ENCODE measurements around the genes CLDN22, RWDD4 and IRF2.

DNA sequence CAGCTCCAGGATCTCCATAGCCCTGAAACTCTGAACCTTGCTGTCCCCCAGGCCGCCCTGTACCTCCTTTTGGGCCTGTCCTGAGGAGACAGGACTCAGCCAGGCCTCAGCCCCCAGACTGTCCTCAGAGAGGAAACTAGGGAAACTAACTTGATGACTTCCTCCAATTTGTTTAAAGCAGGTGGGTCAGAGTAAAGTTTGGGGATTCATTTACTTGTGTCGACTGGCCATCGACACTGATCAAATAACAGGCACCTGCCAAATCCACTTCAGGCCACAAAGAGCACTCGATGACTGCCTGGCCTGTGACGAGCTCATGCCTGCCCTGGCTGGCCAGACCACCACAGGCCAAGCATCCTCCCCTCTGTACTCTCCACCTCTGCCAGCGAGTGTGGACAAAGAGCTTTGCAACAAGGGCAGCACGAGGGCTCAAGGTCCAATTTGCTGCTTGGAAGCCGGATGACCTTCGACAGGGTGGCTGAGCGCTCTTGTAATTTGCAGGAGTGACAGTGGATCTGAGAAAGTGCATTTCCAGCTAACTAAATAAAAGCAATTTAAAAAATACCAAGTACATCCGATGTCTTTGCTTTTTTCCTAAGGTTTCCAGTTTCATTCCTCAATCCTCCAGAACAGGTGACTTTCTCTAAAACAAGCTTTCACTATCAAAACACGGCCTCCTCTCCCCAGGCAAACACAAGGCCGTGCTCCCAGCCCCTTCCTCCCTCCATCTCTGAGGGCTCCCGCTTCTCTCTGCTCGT lies 19.1 kb downstream of the DCTD start:
- RAMPAGE, long total RNA: no peak
- RRBS, 2 experiments: no CpG with 5 or more reads among the region's 15 CpGs
CAGE:
- cytosol, long polyA minus RNA: no peak
- cytosol, long polyA plus RNA: no peak
- long polyA plus RNA: no peak
- nucleolus, long total RNA: no peak
- nucleus, long polyA plus RNA: no peak
- nucleus, long total RNA: no peak

GRCh38 chr4:183118591-183119331 lies 19.7 kb downstream of the WWC2 start:
- RAMPAGE, long total RNA: no peak
- RRBS, 2 experiments: no CpG with 5 or more reads among the region's 5 CpGs
CAGE:
- cytosol, long polyA minus RNA: no peak
- cytosol, long polyA plus RNA: no peak
- long polyA plus RNA: no peak
- nucleolus, long total RNA: no peak
- nucleus, long polyA plus RNA: no peak
- nucleus, long total RNA: no peak

DNA sequence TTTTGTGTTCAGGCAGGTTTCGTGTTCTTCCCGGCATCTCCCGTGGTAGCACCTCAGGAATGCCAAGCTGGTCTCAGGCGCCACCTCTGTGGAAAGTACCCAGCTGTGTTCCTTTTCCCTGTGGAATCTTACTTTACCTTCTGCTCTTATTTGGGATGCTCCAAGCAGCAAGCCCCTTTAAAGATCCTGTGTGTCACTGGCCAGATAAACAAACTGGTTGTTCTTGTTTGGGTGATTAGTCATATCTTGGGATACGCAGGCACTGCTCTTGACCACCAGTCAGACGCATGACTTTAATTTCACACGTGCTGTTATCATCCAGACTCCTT lies 79.0 kb downstream of the CLDN22 start:
- RAMPAGE, long total RNA: no peak
- RRBS, 2 experiments: no CpG with 5 or more reads among the region's 7 CpGs
CAGE:
- cytosol, long polyA minus RNA: no peak
- cytosol, long polyA plus RNA: no peak
- long polyA plus RNA: no peak
- nucleolus, long total RNA: no peak
- nucleus, long polyA plus RNA: no peak
- nucleus, long total RNA: no peak

GRCh38 chr4:183248549-183249118 lies 71.4 kb downstream of the CLDN22 start:
- RAMPAGE, long total RNA: no peak
- RRBS, 2 experiments: no CpG with 5 or more reads among the region's 4 CpGs
CAGE:
- cytosol, long polyA minus RNA: no peak
- cytosol, long polyA plus RNA: no peak
- long polyA plus RNA: no peak
- nucleolus, long total RNA: no peak
- nucleus, long polyA plus RNA: no peak
- nucleus, long total RNA: no peak

DNA sequence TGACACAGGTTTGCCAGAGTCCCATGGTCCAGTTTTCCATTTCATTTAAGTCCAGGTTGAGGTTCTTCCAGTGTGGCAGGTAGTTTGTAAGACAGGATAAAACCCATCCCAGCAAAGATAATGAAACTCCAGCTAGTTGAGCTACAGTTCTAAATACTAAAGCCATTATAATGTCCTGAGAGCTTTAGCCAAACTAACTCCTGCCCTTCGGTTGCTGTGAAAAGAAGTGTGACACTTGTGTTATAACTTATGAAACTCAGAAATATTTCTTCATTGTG lies at the start of gene CLDN22:
Gene CLDN22, minus strand, starts transcription at position 224 of the 278 bp plus-strand sequence.
- RAMPAGE, long total RNA: no peak
- RRBS, 2 experiments: no CpG with 5 or more reads among the region's 1 CpG
CAGE:
- cytosol, long polyA minus RNA: no peak
- cytosol, long polyA plus RNA: no peak
- long polyA plus RNA: no peak
- nucleolus, long total RNA: no peak
- nucleus, long polyA plus RNA: no peak
- nucleus, long total RNA: no peak

- RAMPAGE, long total RNA: no peak
- RRBS, 2 experiments: no CpG with 5 or more reads among the region's 9 CpGs
CAGE:
- cytosol, long polyA minus RNA: no peak
- cytosol, long polyA plus RNA: no peak
- long polyA plus RNA: no peak
- nucleolus, long total RNA: no peak
- nucleus, long polyA plus RNA: no peak
- nucleus, long total RNA: no peak
These were observed 5.7 kb downstream of the ING2 start for GRCh38 chr4:183510357-183511079.

GRCh38 chr4:183618388-183619002 lies 40.5 kb downstream of the RWDD4 start:
- RAMPAGE, long total RNA: no peak
- RRBS, 2 experiments: 83% methylated on average over 4 of the region's 12 CpGs; no CpG with 5 or more reads in 1 of the 2 experiments
CAGE:
- cytosol, long polyA minus RNA: no peak
- cytosol, long polyA plus RNA: no peak
- long polyA plus RNA: no peak
- nucleolus, long total RNA: no peak
- nucleus, long polyA plus RNA: no peak
- nucleus, long total RNA: no peak

DNA sequence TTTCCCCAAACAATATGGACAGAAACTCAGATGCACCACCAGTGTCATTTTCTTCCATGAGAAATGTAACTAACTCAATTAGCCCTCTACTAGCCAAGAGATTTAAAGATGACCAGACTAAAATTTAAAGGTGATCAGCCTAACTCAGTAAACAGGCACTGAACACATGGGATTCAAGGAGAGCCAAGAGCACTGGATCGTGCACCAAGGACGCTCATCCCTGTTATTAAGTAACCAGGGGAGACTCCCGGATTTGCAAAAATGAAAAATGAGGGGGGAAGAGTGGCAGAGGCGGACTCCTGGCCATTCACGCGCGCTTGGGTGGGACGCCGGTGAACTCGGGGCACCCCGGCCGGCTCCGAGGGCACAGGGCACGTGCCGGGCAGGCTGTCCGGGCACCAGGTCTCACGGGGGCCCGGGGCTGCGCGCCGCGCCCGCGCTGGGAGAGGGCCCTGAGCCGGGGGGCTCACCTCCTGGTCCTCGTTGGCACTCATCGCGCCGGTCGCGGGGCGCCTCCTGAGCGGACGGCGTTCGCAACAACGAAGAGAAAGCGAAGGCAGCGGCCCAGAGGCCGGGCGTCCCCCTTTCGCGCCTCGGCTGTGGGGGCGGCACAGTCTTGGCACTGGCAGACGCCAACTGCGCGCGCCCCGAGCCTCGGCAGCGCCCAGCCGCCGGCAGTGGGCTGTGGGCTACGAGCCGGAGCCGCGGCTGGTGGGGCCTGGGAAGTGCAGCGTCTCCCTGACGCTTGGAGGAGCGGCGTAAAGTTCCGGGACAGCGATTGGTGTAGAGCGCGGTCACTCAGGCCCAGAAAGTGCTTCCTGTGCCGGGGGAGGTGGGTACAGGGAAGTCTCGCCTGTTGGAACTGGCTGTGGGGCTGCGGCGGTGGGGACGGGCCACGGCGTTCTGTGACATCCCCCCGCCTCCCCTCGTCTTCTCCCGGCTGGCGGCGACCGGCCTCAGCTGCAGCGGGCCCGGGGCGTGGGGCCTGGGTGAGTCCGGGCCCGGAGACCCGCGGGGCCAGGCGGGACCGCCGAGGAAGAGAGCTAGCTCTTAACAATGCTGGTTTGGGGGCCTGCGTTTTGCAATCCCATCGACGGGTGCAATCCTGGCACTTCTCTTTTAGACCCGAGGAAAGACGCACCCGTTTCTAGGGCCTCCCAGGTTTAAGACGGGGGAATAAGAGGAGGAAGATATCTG lies at the start of gene RWDD4:
Gene RWDD4, minus strand, starts transcription at position 727 of the 1,197 bp plus-strand sequence.
- RAMPAGE, long total RNA: start-site peak on the minus strand centred at position 688 of the sequence, 45 bp wide, 92 and 330 reads in 2 replicates; start-site peak on the plus strand centred at position 887 of the sequence, 104 bp wide, 570 and 471 reads in 2 replicates
- RRBS, 2 experiments: 1 to 2% methylated on average over 30 to 34 of the region's 96 CpGs
CAGE:
- cytosol, long polyA minus RNA: start-site peak on the minus strand centred at position 741 of the sequence, 55 bp wide, 73 reads; start-site peak on the plus strand centred at position 834 of the sequence, 40 bp wide, 43 reads
- cytosol, long polyA plus RNA: no peak
- long polyA plus RNA: start-site peak on the minus strand centred at position 732 of the sequence, 24 bp wide, 37 and 26 reads in 2 replicates; start-site peak on the plus strand centred at position 888 of the sequence, 162 bp wide, 83 and 91 reads in 2 replicates
- nucleolus, long total RNA: start-site peak on the plus strand centred at position 877 of the sequence, 112 bp wide, 178 reads
- nucleus, long polyA plus RNA: no peak
- nucleus, long total RNA: no peak

DNA sequence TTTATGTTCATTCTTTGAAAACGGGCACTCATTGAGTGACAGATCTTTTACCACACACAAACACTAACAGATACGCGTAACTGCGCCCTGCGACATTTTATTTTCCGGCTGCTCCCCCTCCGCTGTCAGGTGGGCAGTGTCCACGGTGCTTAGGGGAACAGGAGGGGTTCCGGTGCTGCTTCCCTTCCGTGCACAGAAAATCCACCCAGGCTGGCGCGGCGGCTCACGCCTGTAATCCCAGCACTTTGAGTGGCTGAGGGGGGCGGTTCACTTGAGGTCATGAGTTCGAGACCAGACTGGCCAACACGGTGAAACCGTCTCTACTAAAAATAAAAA lies 62.6 kb downstream of the TRAPPC11 start:
- RAMPAGE, long total RNA: no peak
- RRBS, 2 experiments: 5 to 52% methylated on average over 4 of the region's 18 CpGs
CAGE:
- cytosol, long polyA minus RNA: no peak
- cytosol, long polyA plus RNA: no peak
- long polyA plus RNA: no peak
- nucleolus, long total RNA: no peak
- nucleus, long polyA plus RNA: no peak
- nucleus, long total RNA: no peak

- RAMPAGE, long total RNA: no peak
- RRBS, 2 experiments: 13 to 15% methylated on average over 36 of the region's 83 CpGs
CAGE:
- cytosol, long polyA minus RNA: no peak
- cytosol, long polyA plus RNA: no peak
- long polyA plus RNA: no peak
- nucleolus, long total RNA: no peak
- nucleus, long polyA plus RNA: no peak
- nucleus, long total RNA: no peak
These were observed 108.0 kb upstream of the STOX2 start for GRCh38 chr4:183796856-183797798.

DNA sequence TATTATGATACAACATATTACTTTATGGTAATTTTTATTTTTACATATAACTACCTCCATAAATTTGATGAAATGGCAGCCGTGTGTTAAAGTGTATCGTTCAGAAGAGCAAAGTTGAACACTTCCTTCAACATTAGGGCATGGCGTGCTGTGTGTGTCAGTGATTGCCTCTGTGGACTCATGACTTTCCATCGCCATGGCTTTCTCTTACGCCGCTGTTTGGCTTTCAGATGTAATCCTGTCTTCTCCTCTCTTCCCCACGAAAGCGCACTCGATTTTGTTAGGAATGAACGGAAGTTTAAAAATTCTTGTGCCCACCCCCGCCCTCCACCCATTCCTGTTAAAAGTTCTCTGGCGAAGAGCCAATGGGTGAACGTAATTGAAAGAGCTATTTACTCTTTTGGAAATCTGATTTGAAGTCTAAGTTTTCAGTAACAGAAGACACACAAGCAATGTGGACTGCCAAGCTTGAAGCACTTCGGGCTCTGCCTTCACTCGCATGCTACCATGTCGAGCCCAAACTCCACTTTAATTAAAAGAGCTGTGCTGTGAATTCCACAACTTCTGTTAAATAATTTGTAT lies 115.0 kb downstream of the STOX2 start:
- RAMPAGE, long total RNA: no peak
- RRBS, 2 experiments: no CpG with 5 or more reads among the region's 16 CpGs
CAGE:
- cytosol, long polyA minus RNA: no peak
- cytosol, long polyA plus RNA: no peak
- long polyA plus RNA: no peak
- nucleolus, long total RNA: no peak
- nucleus, long polyA plus RNA: no peak
- nucleus, long total RNA: no peak

GRCh38 chr4:184230164-184230532 lies 12.5 kb upstream of the ENPP6 start:
- RAMPAGE, long total RNA: no peak
- RRBS, 2 experiments: no CpG with 5 or more reads among the region's 12 CpGs
CAGE:
- cytosol, long polyA minus RNA: no peak
- cytosol, long polyA plus RNA: no peak
- long polyA plus RNA: no peak
- nucleolus, long total RNA: no peak
- nucleus, long polyA plus RNA: no peak
- nucleus, long total RNA: no peak

GRCh38 chr4:184396983-184397319 lies 77.4 kb downstream of the IRF2 start:
- RAMPAGE, long total RNA: no peak
- RRBS, 2 experiments: no CpG with 5 or more reads among the region's 4 CpGs
CAGE:
- cytosol, long polyA minus RNA: no peak
- cytosol, long polyA plus RNA: no peak
- long polyA plus RNA: no peak
- nucleolus, long total RNA: no peak
- nucleus, long polyA plus RNA: no peak
- nucleus, long total RNA: no peak

DNA sequence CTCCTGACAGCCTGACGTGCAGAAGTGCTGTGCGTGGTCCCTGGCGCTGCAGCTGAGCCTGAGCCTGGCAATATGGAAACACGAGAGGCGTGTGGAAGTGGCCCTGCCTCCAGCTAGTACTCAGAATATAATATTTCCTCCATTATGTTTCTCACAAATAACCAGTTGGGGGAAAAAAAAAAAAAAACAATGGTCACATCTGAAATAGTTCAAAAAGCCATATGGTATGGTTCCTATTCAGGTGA lies 42.7 kb downstream of the IRF2 start:
- RAMPAGE, long total RNA: no peak
- RRBS, 2 experiments: no CpG with 5 or more reads among the region's 5 CpGs
CAGE:
- cytosol, long polyA minus RNA: no peak
- cytosol, long polyA plus RNA: no peak
- long polyA plus RNA: no peak
- nucleolus, long total RNA: no peak
- nucleus, long polyA plus RNA: no peak
- nucleus, long total RNA: no peak

DNA sequence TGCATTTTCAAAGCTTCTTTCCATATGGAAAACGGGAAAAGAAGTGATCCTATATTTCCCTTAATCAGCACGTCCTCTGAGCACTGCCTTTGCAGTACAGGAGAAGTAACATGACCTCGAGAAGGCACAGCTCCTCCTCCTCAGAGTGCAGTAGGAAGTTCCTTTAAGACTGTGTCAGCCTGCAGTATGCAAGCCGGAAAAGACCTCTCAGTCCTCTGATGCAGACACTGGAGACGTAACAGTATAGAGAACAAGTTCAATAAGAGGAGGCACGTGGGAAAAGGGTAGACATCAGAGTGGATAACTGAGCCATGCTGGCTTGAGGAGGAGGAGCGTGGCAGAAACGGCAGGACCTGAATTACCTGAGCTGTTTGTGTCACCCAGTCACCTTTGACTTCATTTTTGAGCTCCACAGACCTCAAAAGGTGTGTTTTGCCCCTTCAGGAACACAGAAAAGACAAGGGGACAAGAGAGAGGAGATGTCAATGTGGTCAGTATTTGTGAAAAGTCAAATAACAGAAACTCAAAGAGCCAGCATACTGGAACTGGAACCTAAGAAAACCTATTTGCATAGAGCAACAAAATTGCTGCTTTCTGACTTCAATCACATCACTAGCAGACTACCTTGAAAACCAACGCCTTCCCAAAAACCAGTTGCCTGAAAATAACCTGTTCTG lies 20.8 kb downstream of the IRF2 start:
- RAMPAGE, long total RNA: no peak
- RRBS, 2 experiments: no CpG with 5 or more reads among the region's 9 CpGs
CAGE:
- cytosol, long polyA minus RNA: no peak
- cytosol, long polyA plus RNA: no peak
- long polyA plus RNA: no peak
- nucleolus, long total RNA: no peak
- nucleus, long polyA plus RNA: no peak
- nucleus, long total RNA: no peak

GRCh38 chr4:184457552-184457913 lies 16.8 kb downstream of the IRF2 start:
- RAMPAGE, long total RNA: no peak
- RRBS, 2 experiments: no CpG with 5 or more reads among the region's 7 CpGs
CAGE:
- cytosol, long polyA minus RNA: no peak
- cytosol, long polyA plus RNA: no peak
- long polyA plus RNA: no peak
- nucleolus, long total RNA: no peak
- nucleus, long polyA plus RNA: no peak
- nucleus, long total RNA: no peak

DNA sequence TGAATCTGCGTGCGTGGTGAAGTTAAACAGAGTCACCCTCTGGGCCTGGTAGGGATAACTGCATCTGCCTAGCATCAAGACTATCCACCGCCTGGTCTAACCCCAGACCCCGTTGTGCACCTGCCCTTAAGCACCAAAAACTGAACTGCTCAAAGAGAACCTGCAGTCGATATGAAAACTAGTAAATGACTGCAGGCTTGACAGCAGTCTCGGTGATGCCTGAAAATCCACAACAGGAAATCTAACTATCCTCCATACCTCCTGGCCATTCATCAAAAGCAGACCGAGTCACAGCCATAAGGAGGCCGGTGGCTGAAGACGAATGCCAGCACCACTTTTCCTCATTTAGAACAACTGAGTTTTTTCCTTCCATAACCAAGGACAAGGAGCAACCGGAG lies 2.1 kb downstream of the IRF2 start:
- RAMPAGE, long total RNA: no peak
- RRBS, 2 experiments: under 1 to 2% methylated on average over 3 of the region's 10 CpGs
CAGE:
- cytosol, long polyA minus RNA: no peak
- cytosol, long polyA plus RNA: no peak
- long polyA plus RNA: no peak
- nucleolus, long total RNA: no peak
- nucleus, long polyA plus RNA: no peak
- nucleus, long total RNA: no peak

GRCh38 chr4:184473914-184474757 lies at the start of gene IRF2:
Gene IRF2 (minus strand): TSS chr4:184474550.
- RAMPAGE, long total RNA: start-site peak on the minus strand at chr4:184474019-184474075, 69 and 49 reads in 2 replicates; start-site peak on the minus strand at chr4:184474396-184474515, 222 and 177 reads in 2 replicates
- RRBS, 2 experiments: under 1 to 3% methylated on average over 11 of the region's 39 CpGs
CAGE:
- cytosol, long polyA minus RNA: start-site peak on the minus strand at chr4:184474406-184474527, 1,684 reads
- cytosol, long polyA plus RNA: start-site peak on the minus strand at chr4:184474334-184474516, 294 and 352 reads in 2 replicates
- long polyA plus RNA: start-site peak on the minus strand at chr4:184474345-184474528, 402 and 707 reads in 2 replicates
- nucleolus, long total RNA: no peak
- nucleus, long polyA plus RNA: start-site peak on the minus strand at chr4:184474349-184474552, 444 and 515 reads in 2 replicates
- nucleus, long total RNA: no peak

GRCh38 chr4:184503637-184504257 lies 29.4 kb upstream of the IRF2 start:
- RAMPAGE, long total RNA: no peak
- RRBS, 2 experiments: no CpG with 5 or more reads among the region's 9 CpGs
CAGE:
- cytosol, long polyA minus RNA: no peak
- cytosol, long polyA plus RNA: no peak
- long polyA plus RNA: no peak
- nucleolus, long total RNA: no peak
- nucleus, long polyA plus RNA: no peak
- nucleus, long total RNA: no peak

DNA sequence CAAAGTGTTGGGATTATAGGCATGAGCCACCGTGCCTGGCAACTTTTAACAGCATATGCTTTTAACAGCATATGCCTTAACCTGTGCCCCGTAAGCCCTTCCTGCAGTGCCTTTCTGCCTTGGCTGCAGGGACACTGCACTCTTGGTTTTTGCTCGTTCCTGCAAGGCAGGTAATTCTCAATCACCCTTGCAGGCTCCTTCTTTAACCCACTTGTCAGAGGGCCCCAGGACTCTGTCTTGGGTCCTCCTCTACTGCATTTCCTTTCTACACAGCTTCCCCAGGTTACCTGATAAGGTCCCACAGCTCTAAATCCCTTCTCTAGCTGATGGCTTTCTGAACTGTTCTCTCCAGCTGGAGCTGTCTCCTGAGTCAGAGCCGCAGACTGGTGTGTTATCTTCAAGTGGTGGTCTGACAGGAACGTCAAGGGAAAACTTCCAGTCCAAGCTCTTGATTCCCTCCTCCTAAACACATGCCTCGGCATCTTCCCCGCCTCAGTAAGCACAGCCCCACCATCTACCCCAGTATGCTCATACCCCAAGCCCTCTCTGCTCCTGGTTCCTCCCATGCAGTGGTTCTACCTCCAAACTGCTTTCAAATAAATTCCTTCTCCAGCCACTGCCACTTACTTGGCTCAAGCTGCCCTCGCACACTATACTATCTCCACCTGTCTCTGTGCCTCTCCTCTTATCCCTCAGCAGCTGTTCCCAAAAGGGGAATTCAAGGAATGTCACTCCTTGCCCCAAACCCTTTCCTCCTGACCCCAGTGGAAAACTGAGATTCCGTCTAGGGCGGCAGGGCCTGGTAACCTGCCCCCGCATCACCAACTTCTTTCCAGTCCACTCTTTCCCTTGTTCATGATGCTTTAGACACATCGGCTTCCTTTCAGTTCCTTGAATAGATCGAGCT lies 17.1 kb upstream of the CENPU start:
- RAMPAGE, long total RNA: no peak
- RRBS, 2 experiments: no CpG with 5 or more reads among the region's 13 CpGs
CAGE:
- cytosol, long polyA minus RNA: no peak
- cytosol, long polyA plus RNA: no peak
- long polyA plus RNA: no peak
- nucleolus, long total RNA: no peak
- nucleus, long polyA plus RNA: no peak
- nucleus, long total RNA: no peak